Calu3 (cell line): ENCODE results near the gene ATG16L2.

- PRO-cap, result no peak
Measured at GRCh38 chr11:72681942-72682509, 7.8 kb upstream of the PDE2A start.

- PRO-cap, result no peak
Measured at GRCh38 chr11:72699327-72700158, 25.3 kb upstream of the PDE2A start.

DNA sequence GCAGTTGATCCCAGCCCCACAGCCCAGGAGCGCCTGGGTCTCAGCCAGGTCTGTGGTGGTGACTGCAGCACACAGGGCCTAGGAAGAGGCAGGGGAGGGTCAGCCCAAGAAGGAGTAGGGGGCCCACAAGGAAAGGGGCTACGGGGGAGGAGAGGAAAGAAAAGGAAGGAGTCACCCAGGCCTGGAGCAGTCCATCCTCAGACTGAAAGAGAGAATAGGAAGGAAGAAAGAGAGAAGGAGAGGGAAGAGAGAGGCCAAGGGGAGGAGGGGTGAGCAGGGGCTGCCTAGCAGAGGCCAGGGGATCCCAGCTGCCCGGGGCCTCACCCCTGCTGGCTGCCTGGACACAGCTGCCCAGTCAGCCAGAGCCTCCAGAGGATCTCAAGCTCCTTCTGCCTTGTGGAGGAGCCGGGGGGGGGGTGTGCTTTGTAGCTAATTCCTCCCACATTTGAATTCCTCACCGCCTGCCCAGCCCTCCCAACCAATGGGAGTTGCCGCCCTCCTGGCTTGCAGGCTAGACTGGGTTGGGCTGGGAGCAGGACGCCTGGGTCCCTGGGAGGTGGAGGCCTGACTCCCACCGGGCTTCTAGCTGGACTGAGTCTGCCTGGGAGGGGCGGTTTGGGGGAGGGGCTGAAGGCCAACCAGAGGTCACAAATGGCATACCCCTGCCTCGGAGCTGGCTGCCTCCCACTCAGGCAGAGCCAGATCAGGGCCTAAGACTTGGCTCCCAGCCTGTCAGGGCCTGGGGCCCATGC lies 29.0 kb upstream of the PDE2A start:
- PRO-cap, result no peak

DNA sequence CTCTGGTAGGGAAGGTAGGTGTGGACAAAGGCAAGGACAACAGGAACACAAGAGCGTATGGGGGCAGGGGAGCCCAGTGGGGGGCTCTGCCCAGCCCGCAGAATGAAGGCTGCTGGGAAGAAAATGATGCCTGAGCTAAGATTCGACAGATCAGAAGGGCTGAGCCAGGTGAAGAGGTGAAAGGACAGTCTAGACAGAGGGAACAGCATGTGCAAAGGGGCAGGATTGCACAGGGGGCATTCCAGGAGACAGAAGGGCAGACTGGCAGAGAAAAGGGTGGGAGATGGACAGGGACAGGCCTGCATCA lies 33.2 kb upstream of the PDE2A start:
- PRO-cap, result no peak

GRCh38 chr11:72736159-72737132 lies 15.8 kb downstream of the ARAP1 start:
- PRO-cap, result no peak

- PRO-cap, result no peak
Measured at GRCh38 chr11:72775934-72776797, 17.7 kb downstream of the STARD10 start.

GRCh38 chr11:72813693-72814494 lies at the start of gene ATG16L2:
Gene ATG16L2, plus strand, starts transcription at chr11:72814411.
- PRO-cap, result bidirectional peak, plus-strand start at chr11:72814435, minus-strand start at chr11:72814065

DNA sequence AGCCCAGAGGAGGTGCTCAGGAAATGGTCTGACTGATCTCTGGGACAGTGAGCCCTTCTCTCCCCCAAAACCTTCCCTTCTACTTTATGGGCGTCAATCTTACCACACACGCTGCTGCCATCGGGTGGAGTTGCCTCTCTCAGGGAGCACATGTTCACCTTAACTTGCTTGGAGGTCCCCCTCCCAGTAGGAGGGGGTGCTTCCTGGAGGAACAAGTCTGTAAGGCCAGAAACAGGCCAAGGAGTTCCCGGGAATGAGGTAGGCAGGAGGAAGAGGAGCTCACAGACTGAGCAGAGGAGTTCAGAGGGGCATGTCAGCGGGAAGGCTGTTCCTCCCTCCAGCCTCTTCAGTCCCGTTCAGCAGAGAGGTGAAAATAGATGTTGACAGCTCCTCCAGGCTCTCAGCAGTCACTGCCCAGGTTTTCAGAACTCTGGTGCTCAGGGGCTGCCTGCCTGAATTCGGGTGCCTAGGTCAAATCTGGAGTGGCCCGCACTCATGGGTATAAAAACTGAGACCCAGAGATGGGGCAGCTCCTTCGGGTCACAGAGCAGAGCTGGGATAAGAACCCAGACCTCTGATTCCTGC lies 18.1 kb downstream of the ATG16L2 start:
- PRO-cap, result no peak

DNA sequence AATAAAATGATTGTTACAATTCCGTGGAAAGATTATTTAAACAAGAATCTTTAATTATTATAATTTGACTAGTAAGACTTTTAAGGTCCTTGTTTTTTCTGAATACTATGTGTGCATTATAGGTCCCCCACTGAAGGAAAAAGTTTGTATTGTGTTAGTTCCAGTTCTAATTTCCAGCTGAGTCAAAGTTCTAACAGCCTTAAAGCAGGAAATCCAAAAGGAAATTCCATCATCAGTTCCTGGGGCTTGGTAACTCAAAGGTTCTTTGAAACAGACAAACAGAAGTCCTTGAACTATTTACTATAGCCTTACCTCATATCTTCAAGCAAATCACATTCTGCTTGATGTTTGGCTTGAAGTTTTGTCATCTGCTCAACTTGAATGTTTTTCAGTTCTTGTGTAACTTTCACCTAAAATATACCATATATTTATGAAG lies 2.4 kb downstream of the FCHSD2 start:
- PRO-cap, result no peak

GRCh38 chr11:73239866-73240214 lies 21.8 kb downstream of the P2RY2 start:
- PRO-cap, result no peak

DNA sequence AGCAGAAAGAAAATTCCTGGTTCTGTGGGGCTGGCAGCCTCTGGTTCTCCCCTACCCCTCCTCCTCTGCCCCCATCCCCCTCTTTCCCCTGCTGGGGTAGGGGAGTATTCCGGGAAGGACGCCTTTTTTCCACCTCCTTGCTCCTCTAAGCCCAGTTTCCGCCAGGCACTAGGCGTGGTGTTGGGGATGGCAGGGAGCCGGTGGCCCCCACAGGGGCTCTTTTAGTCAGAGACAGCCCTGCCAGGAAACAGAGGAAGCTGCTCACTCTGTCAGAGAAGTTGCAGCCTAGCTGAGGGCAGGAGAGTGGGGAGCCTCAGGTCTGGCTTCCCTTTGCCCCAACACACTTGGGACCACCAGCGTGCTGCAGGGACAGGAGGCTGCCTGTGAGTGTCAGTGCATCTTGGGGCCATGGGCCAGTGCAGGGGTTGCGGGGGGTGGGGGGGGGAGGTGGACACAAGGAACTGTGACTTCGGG lies 15.5 kb upstream of the ARHGEF17 start:
- PRO-cap, result no peak

DNA sequence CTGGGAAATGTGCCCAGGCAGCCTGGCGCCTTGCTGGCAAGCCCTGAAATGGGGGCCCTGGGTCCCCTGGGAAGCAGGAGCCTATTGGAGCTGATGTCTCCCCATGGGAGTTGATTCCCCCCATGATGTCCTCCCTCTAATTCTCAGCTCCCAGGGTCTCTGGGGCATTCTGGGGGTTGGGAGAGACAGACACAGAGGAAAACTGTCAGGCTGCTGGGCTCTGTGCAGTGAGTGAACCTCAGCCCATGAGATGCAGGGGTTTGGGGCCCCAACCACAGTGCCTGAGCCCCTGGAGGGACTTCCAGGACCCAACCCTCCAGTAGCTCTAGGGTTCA lies 9.5 kb downstream of the ARHGEF17 start:
- PRO-cap, result no peak

DNA sequence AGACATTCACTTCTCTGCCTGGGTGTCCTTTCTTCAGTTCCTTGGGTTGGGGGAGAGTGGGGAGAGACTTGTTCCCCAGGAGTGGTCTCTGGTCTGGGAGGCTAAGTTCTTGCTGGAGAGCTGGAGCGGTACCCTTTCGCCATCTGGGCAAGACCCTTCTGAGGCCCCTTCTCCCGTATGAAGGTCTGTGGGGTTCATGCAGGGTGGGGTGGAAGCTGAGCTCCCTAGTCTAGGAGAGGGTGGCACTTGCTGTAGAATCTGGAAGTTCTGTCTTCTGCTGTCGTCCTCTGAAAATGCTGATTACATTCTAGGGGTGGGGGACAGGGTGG lies 1.8 kb downstream of the RELT start:
- PRO-cap, result no peak

DNA sequence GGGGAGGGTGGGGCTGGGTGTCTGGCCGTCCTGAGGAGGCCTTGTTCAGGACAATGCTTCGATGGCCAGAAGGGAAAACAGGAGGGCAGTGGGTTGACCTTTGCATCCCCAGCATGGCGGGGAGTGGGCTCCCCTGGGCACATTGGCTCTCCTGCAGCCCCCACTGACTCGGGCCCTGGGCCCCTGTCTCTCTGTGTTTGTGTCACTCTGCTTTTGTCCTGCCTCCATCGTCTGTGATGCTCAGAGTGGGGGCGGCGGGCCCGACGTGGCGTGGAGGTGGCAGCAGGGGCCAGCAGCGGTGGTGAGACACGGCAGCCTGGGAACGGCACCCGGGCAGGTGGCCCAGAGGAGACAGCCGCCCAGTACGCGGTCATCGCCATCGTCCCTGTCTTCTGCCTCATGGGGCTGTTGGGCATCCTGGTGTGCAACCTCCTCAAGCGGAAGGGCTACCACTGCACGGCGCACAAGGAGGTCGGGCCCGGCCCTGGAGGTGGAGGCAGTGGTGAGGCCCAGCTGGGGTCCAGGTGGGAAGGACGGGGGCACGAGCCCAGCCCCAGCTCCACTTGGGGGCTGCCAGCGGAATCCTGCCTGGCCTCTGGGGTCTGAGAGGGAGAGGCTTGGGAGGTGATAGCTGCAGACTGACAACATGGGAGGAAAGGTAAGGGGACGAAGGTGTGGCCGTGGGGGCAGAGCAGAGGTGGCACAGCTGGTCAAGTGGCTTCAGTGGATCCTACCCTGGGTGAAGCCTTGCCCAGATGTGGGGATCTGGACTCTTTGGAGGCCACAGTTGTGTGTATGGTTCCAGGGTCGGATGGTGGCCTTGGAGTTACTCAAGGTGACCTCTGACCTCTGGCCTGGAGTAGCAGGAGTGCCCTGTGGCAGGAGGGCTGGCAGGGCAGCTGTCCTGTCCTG lies 16.0 kb downstream of the RELT start:
- PRO-cap, result no peak

- PRO-cap, result no peak
Measured at GRCh38 chr11:73395757-73396744, 19.9 kb downstream of the RELT start.

DNA sequence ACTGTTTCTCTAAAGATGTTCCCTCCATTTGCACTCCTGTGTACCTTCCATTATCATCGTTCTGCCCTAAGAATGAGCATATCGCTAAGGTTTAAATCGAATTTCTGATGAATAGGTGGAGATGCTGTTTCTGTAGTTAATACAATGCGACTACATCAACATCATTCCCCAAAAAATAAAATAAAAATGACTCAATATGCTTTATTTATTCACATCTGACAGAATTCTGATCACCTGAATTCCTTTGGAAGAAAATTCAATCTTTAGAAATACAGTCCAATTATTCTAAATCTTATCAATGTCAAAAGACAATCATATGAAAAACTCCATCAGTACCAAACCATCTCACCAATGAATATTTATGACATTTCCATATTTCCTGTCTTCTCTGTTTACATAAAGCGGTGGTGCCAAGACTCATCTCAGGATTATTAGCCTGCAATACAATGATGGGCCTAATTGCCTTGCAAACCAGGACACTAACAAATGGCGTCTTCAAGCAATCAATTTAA lies 2.3 kb downstream of the FAM168A start:
- PRO-cap, result no peak

- PRO-cap, result no peak
Measured at GRCh38 chr11:73718625-73719182, 42.2 kb downstream of the RAB6A start.

GRCh38 chr11:73786921-73787635 lies 596 bp upstream of the MRPL48 start:
- PRO-cap, result unidirectional peak, plus-strand start at chr11:73787454

DNA sequence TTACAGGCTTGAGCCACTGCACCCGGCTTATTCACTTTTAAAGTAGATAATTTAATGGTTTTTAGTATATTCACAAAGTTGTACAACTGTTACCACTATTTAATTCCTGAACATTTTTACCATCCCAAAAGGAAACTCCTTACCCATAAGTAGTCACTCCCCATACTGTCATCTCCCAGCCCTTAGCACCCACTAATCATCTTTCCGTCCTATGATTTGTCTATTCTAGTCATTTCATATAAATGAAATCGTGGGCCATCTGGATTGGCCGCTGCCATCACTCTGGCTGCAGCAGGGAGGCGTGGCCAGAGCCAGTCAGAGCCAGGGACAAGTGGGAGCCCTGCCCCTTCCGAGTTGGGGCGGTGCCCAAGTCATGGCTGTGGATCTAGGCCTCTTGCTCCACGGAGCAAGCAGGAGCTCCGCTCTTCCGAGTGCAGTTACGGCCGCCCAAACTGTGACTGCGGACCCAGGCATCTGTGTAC lies 8.1 kb downstream of the MRPL48 start:
- PRO-cap, result no peak

- PRO-cap, result no peak
Measured at GRCh38 chr11:73972688-73973277, 9.9 kb downstream of the UCP2 start.